ENCODE measurements around the genes SULT1C3 and RANBP2.

- RRBS, result no CpG with 5 or more reads among the region's 6 CpGs
Measured at GRCh38 chr2:105418482-105419005, 19.7 kb upstream of the FHL2 start.

- RRBS, result no CpG with 5 or more reads among the region's 6 CpGs
Measured at GRCh38 chr2:105460092-105460908, 61.4 kb upstream of the FHL2 start.

GRCh38 chr2:105486908-105487516 lies 88.2 kb upstream of the FHL2 start:
- RRBS, result no CpG with 5 or more reads among the region's 9 CpGs

- RRBS, result no CpG with 5 or more reads among the region's 4 CpGs
Measured at GRCh38 chr2:105495033-105495395, 96.2 kb upstream of the FHL2 start.

GRCh38 chr2:105515320-105515720 lies 116.5 kb upstream of the FHL2 start:
- RRBS, result 40% methylated on average over 1 of the region's 4 CpGs

- RRBS, result no CpG with 5 or more reads among the region's 3 CpGs
Measured at GRCh38 chr2:105719043-105719242, 25.8 kb upstream of the NCK2 start.

DNA sequence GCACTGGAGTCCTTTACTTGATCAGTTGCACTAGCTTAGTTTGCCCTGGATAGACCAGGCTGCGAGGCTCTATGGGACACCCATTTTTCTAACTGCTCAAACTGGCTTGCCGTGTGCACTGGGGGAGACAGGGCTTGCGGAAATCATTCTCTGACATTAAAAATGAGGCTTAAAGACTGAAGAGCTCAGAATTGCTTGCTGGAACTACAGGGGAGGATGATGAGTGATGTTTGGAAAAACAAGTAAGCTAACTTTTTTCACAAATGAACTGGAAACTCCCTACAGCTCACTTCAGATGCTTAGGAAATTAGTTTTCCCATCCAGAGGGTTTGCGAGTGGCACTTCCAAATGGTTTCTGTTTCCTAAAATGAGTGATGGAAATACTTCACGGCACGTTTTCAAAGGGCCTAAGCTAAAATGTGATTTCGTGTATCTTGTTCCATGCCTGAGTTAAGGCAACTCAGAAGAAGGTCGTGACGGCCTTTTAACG lies 2.7 kb downstream of the NCK2 start:
- RRBS, result no CpG with 5 or more reads among the region's 10 CpGs

DNA sequence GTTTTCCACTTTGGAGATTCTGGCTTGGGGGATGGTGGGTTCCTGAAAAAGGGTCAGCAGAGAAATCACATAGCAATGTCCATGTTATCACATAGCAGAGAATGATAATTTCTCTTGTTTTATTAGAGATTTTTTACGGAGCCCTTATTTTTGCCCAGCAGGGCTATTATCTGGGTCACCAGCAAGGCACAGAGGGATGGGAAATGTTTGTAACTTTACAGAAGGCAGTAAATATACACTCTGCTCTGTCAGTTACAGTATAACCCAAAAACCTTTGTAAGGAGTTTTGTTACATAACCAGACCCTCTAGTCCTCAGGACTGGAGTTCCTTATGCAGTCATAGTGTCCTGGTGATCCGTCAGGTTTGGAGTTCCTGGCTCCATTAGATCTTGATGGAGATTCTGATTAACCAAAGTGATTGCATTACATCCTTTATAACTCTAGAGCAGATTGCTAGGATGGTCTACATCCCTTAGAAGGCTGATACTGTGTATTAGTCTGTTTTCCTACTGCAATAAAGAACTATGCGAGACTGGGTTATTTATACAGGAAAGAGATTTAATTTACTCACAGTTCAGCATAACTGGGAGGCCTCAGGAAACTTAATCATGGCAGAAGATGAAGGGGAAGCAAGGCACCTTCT lies 81.0 kb downstream of the NCK2 start:
- RRBS, result no CpG with 5 or more reads among the region's 3 CpGs

DNA sequence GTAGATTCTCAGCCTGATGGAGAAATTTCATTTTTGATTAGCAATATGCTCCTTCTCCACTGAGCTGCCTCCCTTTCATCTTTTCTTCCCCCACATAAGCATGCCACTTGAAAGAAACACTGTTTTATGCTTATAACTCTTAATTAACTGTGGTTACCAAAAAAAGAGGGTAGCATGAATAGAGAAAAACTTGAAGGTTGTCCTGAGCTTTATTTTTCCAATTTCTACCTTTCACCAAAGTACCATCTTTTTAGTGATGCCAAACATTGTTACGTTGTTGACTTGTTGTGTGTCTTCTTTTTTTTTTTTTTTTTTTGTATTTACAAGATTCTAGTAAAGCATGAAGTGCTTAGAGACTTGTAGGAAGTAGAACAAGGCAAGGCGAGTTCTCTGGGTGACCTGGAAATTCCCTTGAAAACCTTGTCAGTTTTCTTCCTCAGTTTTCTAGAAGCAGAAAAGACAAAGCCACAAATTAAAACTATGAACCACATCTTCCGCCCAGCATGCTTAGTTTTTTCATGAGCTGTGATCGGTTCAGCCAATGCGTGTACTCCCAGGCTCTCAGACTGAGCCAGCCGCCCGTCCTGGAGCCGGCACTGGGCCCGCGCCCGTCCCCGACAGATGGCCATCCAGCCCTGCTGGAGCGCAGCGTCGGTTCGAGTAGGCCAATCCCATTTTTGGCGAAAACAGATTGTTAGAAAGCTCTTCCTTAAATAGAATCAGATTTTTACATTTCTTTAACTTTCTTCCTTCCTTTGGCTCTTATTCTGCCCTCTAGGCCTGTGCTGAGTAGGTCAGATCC lies 112.2 kb downstream of the NCK2 start:
- RRBS, result no CpG with 5 or more reads among the region's 17 CpGs

DNA sequence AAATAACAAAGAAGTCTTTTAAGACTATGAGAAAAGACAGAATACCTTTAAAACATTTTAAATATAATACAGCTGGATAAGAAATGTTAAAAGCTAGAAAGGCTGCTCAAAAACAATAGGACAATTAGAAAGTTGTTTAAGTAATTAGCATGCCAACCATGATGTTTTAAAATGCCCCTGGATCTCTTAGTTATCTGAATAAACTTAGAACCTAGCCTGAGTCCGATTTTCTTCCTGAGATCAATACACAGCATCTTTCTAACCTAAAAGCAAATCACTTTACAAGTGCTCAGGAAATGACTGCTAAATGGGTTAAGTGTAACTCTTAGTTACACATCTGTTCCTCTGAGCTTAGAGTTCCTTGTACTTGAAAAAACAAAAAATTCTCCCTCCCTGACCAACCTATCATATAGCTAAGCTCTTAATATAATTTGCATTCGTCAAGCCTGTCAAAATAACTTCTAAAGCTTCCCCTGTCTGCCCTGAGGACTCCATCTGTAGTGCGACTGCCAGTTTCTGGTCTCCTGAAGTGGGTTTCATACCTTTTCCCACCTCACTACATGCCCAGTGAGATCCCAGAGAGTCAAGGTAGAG lies 130.5 kb upstream of the ECRG4 start:
- RRBS, result no CpG with 5 or more reads among the region's 3 CpGs

DNA sequence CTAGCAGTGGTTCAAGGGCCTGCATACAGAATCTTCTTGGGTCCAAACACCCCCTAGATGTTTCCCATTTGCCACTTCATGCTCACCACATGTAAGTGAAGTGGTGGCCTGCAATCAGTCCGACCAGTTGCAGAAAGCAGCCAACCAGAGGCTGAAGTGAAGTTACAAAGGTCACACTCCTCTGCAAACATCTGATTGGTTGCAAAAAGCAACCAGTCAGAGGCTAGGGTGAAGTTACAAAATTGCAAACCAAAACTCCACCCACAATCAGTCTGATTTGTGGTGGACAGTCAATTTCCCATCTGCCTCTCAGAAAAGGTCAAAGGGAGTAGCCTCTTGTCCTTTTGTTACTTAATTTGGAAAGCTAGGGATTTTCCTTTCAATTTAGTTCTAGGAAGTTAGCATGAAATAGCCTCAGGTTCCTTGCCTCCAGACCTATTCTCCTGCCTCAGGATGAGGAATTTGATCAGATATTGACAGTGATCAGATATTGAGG lies 56.4 kb upstream of the ECRG4 start:
- RRBS, result no CpG with 5 or more reads among the region's 1 CpG

- RRBS, result no CpG with 5 or more reads among the region's 15 CpGs
Measured at GRCh38 chr2:106085241-106086183, 20.0 kb downstream of the ECRG4 start.

DNA sequence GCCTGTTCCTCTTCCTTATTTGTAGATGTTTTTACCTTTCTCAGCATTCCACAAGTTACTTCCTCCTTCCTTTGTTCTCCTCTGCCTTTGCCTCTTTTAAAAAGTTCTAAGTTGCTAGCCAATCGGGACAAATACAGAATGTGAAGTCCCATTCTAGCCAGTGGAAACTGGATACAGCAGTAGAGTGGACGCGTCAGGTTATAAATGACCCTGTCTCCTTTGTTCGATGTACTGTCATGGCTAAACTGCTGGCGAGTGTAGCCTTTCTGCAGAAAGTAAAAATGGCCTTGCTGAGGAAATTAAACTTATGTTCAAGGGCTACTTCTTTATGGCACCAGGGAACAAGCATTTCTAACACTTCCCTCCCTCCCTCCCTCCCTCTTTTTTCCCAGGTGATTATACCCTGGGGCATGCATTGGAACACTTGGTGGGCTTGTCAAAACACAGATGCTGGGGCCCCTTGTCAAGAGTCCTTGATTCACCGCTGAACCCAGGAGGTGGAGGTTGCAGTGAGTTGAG lies 72.9 kb downstream of the CD8B2 start:
- RRBS, result no CpG with 5 or more reads among the region's 6 CpGs

DNA sequence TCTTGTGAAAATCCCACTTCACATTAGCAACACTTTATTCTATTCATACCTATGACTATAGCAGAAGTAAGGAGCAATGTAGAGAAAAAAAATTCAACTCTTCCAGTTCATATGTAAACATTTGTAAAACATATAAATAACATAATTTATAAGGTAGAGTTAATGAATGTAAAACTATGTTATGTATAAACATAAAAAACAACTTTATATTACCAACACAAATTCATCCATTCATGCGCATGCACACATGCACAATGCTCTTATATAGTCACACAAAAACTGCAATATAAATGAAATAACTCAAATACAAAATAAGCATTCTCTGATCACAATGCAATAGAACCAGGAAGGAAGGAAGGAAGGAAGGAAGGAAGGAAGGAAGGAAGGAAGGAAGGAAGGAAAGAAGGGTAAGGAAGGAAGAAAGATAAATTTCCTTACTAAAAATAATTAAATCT lies 381.8 kb upstream of the RGPD4 start:
- RRBS, result no CpG with 5 or more reads among the region's 1 CpG

DNA sequence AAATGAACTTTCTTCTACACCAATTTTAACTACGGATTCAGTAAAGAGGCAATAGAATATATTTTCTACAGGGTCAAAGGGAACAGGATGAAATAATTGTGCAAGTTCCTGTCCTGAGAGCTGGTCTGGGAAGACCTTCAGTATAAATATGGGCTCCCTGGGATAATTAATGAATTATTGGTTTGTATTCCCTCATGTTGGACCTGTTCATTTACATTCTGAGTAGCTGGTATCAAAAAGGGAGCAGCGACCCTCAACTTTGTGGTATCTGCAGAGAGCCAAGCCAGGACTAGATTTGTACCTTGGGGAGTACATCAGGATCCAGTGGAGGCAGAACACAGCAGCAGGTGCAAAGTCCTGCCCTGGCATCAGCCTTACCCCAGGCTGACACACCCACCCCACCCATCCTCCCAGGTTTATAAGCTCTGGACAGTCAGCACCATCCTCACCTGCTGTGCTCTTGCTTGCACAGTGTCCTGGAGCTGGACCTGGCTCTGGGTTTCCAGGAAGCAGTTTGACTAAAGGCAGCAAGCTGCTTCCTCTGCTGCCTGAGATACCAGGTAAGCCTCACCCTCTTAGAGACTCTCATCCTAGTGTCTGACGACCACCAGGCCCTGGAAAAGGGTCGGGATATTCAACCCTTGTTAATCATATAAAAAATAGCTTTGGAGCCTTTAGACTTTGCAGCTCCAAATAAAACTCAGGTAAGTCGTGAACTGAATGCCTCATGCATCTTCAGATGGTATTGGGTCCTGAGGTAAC lies at the start of gene SULT1C3:
TSS of gene SULT1C3 (plus strand) at position 445 of the 762 bp plus-strand sequence.
- RRBS, result no CpG with 5 or more reads among the region's 5 CpGs

- RRBS, result no CpG with 5 or more reads among the region's 3 CpGs
Measured at GRCh38 chr2:108472763-108473382, 23.9 kb downstream of the GCC2 start.

- RRBS, result no CpG with 5 or more reads among the region's 7 CpGs
Measured at GRCh38 chr2:108552951-108553750, 18.9 kb downstream of the LIMS1 start.

DNA sequence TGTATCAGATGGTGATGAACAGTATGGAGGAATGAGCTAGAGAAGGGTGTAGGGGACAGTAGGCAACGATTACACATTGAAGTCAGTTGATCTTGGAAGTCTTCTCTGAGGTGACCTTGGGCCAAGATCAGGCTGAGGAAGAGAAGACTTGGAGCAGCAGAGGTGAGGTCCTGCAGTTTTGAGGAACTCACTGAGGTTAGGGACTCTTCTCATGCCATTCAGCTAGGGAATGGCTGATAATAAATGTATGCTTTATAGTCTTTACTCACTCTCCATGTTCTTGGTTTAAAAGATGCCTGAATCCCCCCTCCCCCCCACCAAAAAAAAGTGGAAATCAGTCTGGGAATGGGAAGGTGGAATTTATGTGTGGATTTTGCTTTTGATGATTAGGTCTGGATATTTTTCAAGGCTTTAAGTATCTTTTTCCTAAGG lies 39.5 kb downstream of the LIMS1 start:
- RRBS, result no CpG with 5 or more reads among the region's 1 CpG

DNA sequence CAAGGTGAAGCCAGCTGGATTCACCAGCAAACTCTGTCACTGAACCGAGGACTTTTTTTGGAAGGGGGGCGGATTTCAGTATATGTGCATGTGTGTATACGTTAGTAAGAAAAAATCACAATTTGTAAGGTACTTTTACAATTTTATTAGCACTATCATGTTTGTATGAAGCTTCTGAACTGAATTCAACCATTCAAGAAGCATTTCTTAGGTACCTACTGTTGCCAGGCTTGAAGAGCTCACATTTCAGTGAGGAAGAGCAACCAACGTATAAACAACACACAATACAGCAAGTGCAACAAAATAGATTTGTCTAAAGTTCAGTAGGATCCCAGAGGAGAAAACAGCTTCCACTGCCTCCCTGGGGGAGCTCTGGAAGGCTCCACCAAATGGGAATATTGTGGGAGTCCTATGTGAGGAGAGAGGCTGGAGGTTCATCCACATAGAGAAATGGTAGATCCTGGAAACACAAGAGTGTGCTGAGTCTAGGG lies 72.2 kb downstream of the LIMS1 start:
- RRBS, result no CpG with 5 or more reads among the region's 4 CpGs

DNA sequence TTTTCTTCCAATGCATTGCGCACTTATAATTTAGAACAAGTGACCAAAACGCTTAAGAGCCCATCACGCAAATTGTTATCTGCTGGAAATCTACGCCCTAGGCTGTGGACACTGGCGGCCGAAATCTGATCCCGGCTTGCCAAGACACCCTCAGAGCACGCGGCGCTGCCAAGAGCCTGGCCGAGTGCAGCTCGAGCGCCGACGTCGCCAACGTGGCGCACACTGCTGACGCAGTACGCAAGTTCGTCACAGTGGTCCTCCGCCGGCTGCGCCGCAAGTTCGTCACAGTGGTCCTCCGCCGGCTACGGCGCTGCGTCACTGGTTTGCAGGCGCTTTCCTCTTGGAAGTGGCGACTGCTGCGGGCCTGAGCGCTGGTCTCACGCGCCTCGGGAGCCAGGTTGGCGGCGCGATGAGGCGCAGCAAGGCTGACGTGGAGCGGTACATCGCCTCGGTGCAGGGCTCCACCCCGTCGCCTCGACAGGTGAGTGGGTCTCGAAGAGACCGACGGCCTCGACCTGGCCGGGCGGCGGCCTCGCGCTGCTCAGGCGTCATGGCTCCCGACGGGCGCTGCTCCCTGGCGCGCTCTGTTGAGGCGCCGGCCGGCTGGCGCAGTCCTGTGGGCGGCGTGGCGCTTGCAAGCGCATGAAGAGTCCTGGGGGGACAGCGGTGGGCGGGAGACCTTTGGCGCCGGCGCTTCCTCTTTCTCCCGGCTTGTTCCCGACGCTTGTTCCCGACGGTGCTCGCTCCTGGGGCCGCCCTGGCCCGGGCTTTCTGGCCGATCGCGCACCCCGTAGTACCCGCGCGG lies at the start of gene RANBP2:
TSS of gene RANBP2 (plus strand) at position 285 of the 805 bp plus-strand sequence.
- RRBS, result 3% methylated on average over 11 of the region's 92 CpGs